Hair follicle dermal papilla cell (primary cell): ENCODE measurements around the genes ANGEL1 and CEP128.

GRCh38 chr14:76772704-76773412, 11.6 kb downstream of the VASH1 start:
- CAGE, long polyA plus RNA, result no peak

GRCh38 chr14:76773501-76774133, 12.3 kb downstream of the VASH1 start:
- CAGE, long polyA plus RNA, result no peak

GRCh38 chr14:76812422-76813274, at the start of gene ANGEL1:
Gene ANGEL1 (minus strand): TSS chr14:76812882.
- CAGE, long polyA plus RNA, result no peak

- CAGE, long polyA plus RNA, result no peak
These were observed 11.3 kb downstream of the LRRC74A start for GRCh38 chr14:76837500-76837996.

DNA sequence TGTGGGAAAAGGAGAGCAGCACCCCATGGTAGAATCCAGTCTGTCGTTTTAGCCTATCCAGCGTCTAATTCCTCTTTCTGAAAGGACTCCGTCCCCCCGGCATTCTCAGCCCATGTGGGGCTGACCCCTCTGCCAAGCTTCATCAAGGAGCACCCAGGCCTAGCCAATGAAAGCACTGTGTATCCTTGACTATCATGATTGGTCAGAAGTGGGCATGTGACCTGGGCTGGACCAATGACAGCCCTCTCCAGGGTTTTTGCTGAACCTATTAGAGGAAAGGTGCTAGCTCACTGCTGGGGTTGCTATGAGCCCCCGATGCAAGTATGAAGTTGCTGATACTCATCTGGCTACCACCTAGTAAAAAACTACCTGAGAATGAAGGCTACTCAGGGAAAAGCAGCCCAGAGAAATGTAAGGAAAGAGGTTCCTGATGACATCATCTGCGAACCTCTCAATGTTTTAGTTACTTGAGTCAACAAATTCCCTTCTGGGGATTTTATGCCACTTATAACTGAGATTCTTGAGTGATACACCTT, 68.1 kb downstream of the LRRC74A start:
- CAGE, long polyA plus RNA, result no peak

DNA sequence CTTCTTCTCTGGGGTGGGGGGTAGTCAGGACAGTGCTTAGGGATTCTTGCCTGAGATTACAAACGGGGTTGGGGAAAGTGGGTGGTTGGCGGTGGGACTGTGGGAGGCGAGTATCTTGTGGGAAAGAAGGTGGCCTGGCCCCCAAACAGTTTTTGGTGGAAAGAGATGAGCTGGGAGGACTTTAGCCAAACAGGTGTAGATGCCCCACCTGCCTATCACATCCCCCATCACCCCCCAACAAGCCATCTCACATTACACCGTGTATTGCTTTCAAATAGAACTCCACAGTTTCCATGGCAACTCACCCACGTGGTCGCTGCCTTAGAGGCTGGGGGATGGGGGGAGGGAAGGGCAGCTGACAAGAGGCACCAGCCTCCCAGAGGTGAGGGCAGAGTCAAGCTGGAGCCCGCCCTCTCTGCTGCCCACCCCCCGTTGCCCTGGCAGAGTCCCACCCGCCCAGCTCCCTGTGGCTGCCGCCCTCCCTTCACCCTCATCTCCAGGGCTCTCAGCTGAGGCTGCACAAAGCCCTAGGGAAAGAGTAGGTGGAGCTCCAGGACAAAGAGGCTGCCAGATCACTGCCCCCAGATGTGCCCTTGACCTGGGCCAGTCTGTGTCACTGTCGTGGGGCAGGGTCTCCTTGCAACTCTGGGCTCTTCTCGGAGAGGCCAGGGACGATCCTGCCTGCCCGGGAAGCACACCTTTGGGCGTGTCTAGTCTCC, 98.4 kb downstream of the LRRC74A start:
- CAGE, long polyA plus RNA, result no peak

DNA sequence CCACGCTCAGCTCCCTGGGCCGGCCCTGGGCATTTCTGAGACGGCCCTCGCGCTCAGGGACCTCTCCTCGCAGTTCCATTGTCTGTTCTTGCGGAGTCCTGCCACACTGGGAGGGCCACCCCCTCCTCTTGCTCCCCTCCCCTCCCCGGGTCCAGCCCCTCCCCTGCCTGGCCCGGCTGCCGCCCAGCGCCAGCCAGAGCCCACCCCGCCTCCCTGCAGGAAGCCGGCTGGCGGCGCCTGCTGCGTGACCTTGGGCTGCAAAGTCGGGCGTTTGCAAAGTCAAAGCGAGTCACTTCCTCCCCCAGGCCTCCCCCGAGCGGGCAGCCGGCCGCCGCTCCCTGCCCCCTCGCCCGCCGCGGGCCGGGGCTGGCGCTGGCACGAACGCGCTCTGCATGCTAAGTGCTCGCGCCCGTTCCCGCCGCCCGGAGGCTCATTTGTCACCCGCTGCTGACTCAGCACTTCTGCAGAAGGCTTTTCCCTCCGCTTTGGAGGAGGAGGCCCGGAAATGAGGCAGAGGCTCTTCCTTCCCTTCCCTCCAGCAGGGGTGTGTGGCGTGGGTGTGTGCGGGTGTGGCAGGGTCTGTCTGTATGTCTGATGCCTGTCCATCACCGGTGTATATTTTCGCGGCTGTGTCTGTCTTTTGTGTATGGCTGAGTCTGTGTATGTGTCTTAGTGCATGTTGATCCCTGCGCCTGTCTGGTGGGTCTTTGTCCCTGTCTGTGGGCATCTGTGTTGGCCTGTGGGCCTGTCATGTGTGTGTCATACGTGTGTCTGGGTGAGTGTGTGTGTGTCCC, 72.0 kb downstream of the IRF2BPL start:
- CAGE, long polyA plus RNA, result no peak

DNA sequence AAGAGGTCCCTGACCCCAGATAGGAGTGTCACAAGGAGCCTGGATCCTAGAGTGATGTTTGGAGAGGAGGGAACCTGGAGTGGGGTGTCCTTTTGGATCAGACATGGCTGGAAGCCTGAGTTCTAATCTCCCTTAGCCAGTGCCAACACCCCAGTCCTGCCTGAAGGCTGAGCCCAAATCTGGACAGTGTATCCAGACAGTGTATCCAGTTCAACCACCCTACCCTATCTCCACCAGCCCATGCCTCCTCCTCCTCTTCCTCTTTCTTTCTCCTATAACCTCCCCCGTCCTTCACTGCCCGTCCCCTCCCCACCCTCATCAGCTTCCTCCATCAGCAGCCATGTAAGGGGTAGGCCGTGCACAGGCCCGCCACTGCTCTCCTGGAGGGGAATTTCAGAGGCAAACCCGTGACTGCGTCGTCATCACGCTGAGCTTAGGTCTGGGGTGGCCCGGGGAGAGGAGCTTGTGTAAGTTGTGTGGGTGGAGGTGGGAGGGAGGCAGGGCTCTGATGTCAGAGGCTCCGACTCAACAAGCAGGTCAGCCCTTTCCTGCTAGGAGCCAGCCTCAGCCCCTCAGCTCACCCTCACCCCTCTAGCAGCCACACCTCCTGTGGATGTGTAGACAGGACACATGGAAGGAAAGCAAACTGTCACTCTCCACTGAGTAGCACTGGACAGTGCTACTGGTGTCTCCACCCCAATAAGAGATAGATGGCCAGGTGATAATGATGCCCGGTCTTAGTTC, 50.7 kb downstream of the IRF2BPL start:
- CAGE, long polyA plus RNA, result no peak

GRCh38 chr14:76998949-76999470, 29.5 kb downstream of the IRF2BPL start:
- CAGE, long polyA plus RNA, result no peak

DNA sequence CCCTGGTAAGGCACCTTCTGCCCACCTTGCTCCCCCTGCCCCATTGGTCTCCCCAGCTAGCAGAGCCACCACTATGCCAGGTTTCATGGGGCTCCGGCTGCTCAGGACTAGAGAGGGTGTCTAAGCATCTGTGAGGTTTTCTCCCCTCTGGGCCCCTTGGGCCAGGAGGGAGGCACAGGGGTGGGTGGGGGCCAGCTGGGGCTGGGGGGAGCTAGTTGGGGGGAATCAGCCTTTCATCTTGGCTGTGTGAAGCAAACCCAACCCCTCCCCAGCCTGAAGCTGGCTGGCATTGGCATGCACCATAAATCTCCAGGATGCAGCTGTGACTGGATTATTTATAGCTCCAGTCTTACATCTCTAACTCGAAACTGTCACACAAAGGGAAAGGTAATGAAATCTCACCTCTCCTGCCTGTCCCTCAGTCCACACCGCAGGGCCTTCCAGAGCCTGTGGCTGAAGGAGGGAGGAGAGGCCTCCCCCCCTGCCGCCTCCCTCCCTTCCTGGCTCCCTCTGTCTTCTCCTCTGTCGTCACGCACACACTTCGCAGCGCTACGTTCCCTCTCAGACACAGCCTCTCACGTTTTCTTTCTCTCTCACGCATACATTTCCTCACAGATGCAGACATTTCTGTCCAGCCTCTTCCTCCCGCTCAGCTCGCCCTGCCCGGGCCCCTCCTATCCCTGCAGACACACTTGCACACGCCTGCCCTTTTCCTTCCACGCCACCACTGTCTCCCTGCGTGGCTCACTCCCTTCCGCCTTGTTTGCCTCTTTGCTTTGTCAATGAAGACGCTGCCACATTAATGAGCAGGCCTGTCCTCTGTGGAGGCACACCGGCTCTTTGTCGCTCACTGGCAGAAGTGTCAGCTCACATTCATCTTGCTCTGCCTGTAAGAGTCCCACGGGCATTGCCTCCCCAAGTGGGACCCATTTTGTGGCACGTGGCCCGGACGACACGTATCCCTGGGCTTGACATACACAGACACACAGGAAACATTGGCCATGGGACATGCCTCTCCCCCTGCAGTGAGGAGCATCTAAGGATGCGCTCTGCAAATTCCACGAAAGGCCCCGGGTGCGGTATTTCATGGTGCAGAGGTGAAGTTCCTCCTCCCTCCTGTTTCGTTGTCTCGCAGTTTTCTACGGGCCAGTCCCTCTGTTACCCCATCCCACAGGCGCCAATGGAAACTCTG, 28.0 kb downstream of the IRF2BPL start:
- CAGE, long polyA plus RNA, result no peak

- CAGE, long polyA plus RNA, result no peak
These were observed 17.1 kb upstream of the IRF2BPL start for GRCh38 chr14:77045413-77046144.

- CAGE, long polyA plus RNA, result no peak
These were observed 9.8 kb upstream of the CIPC start for GRCh38 chr14:77088283-77088718.

DNA sequence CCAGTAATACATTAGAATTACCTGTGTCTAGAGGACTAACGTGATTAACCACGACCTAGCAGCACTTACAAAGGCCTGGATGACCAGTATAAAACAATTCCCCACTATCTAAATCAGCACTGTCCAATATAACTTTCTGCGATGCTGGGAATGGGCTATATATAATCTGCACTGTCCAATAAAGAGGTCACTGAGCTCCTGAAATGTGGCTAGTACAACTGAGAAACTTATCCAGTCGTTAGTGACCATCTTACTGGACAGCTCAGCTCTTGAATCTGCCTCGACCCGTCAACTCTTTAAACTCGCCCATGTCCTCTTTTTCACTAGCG, 1.0 kb upstream of the CIPC start:
- CAGE, long polyA plus RNA, result no peak

GRCh38 chr14:77122591-77122959, 19.0 kb downstream of the ZDHHC22 start:
- CAGE, long polyA plus RNA, result no peak

DNA sequence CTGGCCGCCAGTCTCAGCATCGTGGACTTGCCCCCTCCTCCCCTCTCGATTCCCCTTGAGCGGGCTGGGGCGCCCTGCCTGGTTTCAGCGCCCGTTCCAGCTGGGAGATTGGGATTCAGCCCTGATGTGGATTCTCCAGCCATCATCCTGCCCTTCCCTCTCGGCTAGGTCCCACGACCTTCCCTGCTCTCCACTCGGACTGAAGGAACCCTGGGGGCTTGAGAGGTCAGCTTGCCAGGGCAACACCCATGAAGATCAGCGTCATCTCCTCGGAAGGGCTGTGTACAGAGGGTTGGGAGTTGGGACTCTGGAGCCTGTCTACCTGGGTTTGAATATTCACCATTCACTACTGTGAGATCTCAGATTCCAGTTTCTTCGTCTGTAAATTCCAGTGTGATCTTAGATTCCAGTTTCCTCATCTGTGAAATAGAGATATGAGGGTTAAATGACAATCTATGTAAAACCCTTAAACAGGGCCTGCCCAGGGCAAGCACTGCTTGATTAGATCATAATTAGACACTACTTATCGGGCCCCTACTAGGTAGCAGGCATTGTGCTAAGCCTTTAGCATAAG, 364 bp upstream of the ZDHHC22 start:
- CAGE, long polyA plus RNA, result no peak

DNA sequence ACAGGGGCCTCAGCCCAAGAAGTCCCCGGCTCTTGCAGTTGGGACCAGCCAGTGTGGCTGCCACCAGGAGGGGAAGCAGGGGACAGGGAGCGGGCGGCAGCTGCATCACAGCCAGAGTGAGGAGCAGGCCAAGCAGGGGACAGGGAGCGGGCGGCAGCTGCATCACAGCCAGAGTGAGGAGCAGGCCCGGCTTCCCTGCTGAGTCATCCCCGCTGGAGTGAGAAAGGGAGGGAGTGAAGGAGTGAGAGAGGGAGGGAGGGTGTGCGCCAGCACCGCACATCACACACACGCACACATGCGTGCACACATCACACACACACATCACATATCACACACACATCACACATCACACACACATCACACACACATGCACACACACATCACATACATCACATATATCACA, 16.6 kb upstream of the ZDHHC22 start:
- CAGE, long polyA plus RNA, result no peak

DNA sequence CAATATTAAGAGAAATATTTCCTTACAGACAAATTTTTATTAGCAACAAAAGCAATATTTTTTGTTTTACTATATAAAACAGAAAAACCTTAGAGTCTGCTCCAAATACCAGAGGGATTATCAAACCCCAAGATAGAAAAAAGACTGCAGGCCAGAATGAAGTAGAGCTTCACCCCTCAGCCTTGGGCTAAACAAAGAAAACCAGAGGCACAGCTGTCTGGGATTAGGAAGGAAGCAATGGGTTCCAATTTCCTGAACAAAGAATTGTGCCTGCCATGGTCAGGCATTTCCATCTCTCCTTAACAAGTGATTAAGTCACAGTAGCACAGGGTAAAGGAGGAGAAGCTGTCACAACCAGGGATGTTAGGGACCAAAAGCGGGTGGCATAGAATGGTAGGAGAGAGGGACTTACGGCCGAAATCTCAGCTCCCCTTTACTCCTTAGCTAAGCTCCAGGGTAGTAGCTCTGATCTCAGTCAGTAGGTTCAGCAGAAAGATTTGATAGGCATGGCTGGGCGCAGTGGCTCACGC, 34.0 kb downstream of the SPTLC2 start:
- CAGE, long polyA plus RNA, result no peak

DNA sequence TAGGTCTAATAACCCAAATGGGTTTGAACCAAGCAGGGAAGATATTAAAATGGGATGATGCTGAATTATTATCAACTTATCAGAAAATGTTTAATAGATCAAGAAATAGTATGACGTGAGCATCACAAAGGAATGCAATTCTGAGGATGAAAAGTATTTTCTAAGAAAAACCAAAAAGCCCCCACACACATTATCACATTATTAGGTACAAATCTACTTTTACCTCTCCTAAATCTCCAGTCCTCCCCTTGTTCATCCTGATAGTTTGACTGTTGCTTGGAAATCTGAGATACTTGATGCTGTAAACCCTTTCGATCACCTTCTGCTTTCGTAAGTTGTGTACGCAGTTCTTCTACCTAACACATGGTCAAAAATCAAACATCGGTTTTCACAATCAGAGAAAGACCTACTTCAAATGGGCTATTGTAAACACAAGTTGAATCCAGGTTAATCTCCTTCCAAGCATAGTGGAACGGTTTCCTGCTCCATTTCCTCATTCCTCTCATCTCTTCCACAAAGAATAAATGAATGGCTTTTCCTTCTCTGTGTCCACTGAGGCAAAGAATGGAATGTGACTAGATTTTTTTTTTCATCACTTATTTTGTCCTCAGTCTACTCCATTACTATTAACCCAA, 105.4 kb downstream of the CEP128 start:
- CAGE, long polyA plus RNA, result no peak

DNA sequence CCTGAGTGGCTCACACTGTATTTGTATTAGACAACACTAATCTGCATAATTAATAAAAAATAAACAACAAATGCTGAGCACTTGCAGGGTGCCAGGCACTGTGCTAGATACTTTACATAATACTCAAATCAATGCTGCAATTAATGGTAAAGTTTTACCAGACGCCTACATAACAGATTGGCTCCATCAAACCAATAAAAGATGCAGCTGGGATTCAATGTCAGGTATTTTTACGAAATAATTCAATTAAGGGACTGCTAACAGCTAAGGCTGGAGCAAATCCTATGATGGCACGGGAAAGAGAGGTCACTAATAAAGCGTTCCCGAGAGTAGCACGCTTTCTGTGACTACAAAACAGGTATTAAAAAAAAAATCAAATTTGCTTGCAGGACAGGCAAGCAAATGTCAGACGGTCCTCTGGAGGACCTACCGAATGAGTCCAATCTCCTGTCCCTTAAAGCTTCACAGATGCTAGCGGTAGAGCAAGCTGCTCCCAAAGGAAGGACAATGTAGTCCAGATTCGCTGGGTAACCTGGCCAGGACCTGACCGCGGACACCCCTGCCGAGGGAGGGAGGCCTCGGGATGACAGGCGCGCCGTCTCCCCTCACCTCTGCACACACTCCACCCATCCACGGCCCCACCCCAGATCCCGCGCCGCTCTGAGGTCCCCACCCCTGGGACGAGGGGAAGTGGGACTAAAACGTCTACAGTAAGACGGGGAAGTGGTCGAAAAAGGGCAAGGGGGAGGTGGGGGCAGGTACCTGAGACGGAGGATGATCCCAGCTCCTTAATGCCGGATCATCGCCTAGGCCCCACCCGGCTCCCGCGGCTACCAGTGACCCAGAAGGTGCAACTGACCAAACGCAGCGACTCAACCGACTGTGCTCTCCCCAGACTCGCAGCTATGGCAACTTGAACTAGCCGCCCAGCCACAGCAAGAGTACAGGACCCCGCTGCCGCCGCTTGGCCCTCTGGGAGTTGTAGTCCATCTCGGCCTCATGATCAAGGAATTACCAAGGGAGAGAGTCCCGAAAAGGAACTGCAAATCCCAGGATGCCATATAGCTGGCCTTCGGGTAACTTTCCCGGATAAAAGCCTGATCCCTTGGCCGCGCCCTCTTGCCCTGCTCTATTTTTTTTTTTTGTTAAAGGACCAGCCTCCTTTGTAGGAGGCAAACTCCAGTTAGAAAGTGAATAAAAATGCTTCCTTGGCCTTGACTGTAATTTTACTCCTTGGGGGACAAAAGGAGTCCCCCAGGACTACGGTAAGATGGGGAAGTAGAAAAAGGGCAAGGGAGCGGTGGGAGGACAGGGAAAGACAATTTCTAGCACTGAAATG, at the start of gene CEP128:
Gene CEP128, minus strand, starts transcription at position 920 of the 1,339 bp plus-strand sequence.
- CAGE, long polyA plus RNA, result no peak

- CAGE, long polyA plus RNA, result no peak
These were observed 50.2 kb downstream of the GTF2A1 start for GRCh38 chr14:81170578-81171023.